ENCODE measurements around the genes FZD2, MEIOC and ADAM11.

- CAGE, long polyA plus RNA, result no peak
- RRBS, result no CpG with 5 or more reads among the region's 21 CpGs
Measured at GRCh38 chr17:44137773-44138710, 3.7 kb upstream of the HROB start.

GRCh38 chr17:44198202-44199143, 1.2 kb downstream of the ATXN7L3 start:
- CAGE, long polyA plus RNA, result no peak
- RRBS, result under 1% methylated on average over 17 of the region's 30 CpGs

DNA sequence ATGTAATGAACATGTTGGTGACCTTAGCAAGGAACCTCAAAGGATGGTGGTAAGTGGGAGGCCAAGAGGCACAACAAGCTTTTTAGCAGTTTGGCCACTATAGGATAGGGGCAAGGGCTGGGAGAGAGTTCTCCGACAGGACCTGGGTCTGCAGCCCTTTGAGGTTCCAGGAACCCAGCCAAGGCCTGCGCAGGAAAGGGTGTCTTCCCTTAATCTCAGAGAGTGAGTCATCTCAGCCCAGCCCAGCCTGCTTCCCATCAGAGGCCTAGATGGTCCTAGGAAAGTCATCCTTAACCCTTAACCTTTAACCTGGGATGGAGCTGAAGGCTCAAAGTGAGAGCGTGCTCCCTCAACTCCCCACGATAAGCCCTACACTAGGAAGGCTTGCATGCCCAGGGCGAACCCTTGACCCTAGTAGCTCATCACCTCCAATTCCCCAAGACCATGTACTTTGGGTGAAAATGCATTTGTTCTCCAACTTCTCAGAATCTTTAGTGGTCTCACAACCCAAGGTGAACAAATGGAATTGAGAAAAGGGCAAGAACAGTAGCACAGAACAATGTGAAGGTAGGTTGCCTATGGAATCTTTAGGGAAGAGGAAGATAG, 4.7 kb upstream of the ATXN7L3 start:
- CAGE, long polyA plus RNA, result no peak
- RRBS, result no CpG with 5 or more reads among the region's 5 CpGs

DNA sequence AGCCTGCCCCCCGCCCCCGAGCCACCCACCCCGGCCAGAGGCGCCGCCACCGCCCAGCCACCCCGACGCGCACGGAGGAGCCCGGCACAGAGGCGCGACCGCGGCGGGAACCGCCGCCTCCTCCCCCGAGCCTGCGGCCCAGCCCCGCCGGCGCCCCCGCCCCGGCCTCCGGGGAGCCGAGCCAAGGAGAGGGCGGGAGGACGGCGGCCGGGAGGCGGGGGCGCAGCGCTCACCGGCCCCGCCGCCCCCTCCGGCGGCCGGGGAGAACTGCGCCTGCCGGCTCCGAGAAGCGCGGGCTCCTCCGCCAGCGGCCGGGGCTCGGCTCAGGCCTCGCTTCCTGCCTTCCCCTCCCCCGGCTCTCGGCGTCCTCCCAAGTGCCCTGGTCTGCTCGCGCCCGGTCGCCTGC, 536 bp downstream of the UBTF start:
- CAGE, long polyA plus RNA, result no peak
- RRBS, result 1% methylated on average over 44 of the region's 57 CpGs

- CAGE, long polyA plus RNA, result no peak
- RRBS, result 100% methylated on average over 1 of the region's 20 CpGs
Measured at GRCh38 chr17:44399348-44399895, 10.0 kb upstream of the ITGA2B start.

GRCh38 chr17:44556096-44556965, 953 bp upstream of the FZD2 start:
- CAGE, long polyA plus RNA, result no peak
- RRBS, result under 1% methylated on average over 4 of the region's 32 CpGs

DNA sequence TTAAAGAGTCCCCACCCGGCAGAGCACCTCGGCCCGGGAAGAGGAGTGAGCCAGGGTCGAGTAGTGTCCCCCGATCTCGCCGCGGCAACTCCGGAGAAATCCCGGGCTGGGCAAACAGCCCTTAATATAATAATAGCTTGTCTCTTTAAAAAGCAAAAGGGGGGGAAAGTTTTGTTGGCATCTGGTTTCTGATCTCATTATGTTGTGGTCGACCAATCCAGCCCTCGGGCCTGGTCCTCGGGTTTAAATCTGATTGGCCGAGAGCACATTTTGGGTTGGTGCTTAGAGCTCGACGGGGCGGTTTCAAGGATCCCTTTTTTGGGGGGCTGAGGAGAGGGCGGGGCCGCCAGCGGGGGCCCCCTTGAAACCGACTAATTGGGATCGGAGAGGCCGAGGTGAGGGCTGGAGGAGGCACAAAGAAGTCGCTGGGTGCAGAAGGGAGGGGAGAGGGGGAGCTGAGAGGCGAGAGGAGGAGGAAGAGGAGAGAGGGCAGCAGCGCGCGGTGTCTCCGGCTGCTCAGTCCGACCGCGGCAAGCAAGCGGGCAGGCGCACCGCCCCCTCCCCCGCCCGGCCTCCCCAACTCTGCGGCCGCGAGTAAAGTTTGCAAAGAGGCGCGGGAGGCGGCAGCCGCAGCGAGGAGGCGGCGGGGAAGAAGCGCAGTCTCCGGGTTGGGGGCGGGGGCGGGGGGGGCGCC, at the start of gene FZD2:
Gene FZD2 (plus strand): TSS at position 519 of the 694 bp plus-strand sequence.
- CAGE, long polyA plus RNA, result start-site peak on the plus strand centred at position 427 of the sequence, 80 bp wide, 152 and 98 reads in 2 replicates
- RRBS, result 1% methylated on average over 27 of the region's 52 CpGs

DNA sequence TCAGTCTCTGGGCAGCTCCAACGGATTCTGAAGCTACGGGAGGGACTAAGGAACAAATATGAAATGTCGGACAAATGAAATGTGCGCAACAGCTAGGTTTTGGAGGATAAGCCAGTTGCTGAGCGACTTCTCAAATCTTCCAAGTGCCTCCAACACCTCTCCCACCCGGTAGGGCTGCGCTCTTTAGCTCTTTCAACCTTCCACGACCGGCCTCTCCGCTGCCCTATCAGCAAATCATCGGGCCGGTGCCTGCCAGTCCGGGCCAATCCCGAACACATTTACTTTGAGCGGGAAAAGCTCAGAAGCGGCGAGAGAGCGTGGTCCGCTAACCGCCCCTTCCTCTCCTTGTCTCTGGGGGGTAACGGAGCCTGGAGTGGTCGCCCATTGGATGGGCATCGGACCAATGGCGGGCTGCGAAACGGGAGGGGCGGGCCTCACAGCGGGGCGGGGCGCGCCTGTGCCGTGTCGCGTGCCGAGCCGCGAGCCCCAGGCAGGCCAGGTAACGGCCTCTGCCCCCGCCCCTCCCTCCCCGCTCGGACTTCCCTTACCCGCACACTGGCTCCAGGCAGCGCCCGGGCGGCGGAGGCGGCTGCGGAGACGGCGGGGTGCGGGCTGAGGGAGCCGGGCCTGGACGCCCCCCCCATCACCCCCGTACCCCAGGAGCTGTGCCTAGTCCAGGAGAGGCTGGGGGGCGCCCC, at the start of gene MEIOC:
Gene MEIOC (plus strand): TSS at position 553 of the 698 bp plus-strand sequence.
- CAGE, long polyA plus RNA, result no peak
- RRBS, result 12% methylated on average over 15 of the region's 55 CpGs

GRCh38 chr17:44758667-44759129, at the start of gene ADAM11:
TSS of gene ADAM11 (plus strand) at chr17:44758988.
- CAGE, long polyA plus RNA, result no peak
- RRBS, result 1% methylated on average over 27 of the region's 59 CpGs

GRCh38 chr17:44828992-44829362, 1.1 kb downstream of the GJC1 start:
- CAGE, long polyA plus RNA, result no peak
- RRBS, result no CpG with 5 or more reads among the region's 13 CpGs

GRCh38 chr17:44911094-44911846, 4.0 kb downstream of the GFAP start:
- CAGE, long polyA plus RNA, result no peak
- RRBS, result 6% methylated on average over 7 of the region's 51 CpGs

GRCh38 chr17:44921075-44921814, 5.9 kb upstream of the GFAP start:
- CAGE, long polyA plus RNA, result no peak
- RRBS, result no CpG with 5 or more reads among the region's 10 CpGs

DNA sequence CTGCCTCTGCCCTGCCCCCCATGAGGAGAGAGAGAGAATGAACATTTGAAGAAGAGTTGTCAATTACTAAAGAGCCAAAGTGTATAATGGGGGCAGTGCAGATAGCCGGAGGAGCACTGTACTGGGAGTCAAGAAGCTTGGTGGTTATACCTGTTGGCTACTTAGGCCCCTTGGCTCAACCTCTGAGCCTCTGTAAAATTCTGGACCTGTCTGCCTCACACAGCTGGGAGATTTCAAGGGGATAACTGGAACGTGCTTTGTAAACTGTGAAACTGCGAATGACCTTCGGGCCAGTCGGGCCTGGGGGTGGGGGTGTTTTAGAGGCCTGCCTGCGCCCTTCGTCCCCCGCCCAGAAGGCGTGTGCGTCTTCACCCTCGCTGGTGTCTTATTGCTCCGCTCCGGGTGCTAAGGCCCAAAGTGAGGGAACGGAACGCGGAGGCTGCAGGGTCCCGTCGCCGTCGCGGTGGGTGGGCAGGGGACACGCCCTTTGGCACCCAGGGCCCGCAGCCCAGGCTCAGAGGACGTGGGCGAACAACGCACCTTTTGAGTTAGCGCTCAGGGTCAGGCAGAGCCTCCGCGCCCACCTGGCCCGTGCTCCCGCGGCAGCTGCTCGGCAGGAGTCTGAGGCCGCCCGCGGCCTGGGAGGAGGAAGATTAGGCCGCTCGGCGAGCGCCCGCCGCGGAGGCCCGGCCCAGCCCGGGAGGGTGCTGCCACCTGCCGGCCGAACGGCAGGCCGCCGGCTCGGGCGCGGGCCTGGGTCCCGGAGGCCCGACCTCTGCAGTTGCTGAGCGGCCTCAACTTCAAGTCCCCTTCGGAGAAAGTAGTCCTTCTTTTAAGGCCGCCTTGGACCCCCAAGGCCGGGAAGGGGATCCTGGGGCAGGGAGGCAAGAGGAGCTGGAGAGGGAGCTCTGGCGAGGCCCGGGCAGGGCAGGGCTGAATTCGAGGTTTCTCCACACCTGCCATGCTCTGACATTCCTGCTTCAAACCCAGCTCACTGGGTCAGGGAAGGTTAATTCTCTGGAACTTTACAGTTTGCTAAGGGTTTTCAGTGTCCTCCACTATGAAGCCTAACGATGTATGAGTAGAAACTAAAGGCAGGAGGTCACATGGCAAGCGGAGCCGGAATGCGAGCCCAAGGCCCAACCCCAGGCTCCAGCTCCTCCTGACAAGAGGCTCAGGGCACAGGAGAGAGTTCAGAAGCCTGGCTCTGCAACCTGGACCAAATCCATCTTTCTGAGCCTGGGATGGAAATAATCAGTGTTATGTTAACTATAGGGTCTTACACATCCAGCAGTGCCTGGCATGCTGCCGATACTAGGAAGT, 29.5 kb downstream of the DCAKD start:
- CAGE, long polyA plus RNA, result no peak
- RRBS, result 16% methylated on average over 7 of the region's 67 CpGs

DNA sequence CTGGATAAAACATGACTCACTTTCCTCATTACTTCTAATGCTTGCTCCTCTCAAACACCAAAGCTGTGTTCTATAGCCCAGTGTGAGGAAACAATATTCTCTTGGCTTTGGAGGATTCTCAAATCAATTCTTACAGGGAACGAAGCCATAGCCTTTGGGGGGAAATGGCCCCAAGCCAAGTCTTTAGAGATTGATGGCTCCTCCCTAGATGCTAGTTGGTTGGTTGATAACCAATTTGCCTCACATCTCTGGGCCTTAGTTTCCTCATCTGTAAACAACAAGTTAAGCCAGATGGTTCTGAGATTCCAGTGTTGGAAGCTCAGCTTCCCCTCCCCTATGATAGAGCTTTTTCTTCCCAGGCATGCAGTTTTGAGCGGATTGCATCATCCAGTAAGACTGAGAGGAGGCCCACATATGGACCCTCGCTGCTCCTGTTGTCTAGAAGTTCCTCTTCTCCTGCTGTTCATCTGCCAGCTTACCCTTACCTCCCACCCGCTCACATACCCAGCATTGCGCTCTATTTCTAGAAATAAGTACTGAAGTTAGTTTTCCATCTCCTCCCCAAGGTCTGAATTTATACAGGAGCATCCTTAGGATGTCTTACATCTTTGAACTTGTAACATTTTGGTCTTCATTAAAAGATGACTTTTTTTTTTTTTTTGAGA, 12.6 kb downstream of the NMT1 start:
- CAGE, long polyA plus RNA, result no peak
- RRBS, result no CpG with 5 or more reads among the region's 5 CpGs

GRCh38 chr17:45123890-45124338, 8.4 kb downstream of the PLCD3 start:
- CAGE, long polyA plus RNA, result no peak
- RRBS, result no CpG with 5 or more reads among the region's 8 CpGs

GRCh38 chr17:45127085-45127483, 5.2 kb downstream of the PLCD3 start:
- CAGE, long polyA plus RNA, result no peak
- RRBS, result no CpG with 5 or more reads among the region's 9 CpGs

DNA sequence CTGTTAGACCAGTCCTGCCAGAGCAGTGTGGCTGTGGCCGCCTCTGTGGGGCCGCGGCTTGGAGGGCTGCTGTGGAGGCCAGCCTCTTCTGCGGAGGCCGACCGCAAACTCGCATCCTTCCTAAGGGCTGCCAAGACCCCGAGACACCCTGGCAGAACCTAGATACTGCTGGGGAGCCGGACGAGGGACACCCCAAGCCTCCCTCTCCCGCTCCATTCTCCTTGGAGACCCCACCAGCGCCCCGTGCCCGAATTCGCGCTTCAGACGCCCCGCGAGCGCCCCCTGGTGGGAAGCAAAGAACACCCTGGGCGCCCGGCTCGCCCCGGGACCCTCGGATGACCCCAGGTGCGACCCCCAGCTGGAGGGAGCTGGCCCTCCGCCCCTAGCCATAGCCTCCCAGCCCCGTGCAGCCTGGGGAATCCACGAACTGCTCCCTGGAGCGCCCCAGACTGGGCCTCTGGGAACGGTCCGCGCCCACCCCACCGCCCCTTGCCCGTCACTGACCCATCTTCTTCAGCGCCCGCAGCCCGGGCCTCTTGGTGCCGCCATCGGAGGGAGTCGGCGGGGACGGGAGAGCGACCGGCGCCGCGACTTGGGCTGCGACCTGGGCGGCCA, 464 bp downstream of the PLCD3 start:
- CAGE, long polyA plus RNA, result no peak
- RRBS, result 1% methylated on average over 13 of the region's 50 CpGs

- CAGE, long polyA plus RNA, result no peak
- RRBS, result 82% methylated on average over 1 of the region's 21 CpGs
Measured at GRCh38 chr17:45142771-45143668, 5.3 kb upstream of the HEXIM1 start.

GRCh38 chr17:45172518-45173535, 11.2 kb downstream of the HEXIM2 start:
- CAGE, long polyA plus RNA, result no peak
- RRBS, result no CpG with 5 or more reads among the region's 11 CpGs

- CAGE, long polyA plus RNA, result no peak
- RRBS, result 30% methylated on average over 1 of the region's 19 CpGs
Measured at GRCh38 chr17:45222610-45223516, 1.2 kb downstream of the FMNL1 start.